ENCODE data around the genes ACTR3 and DDX18.

GRCh38 chr2:113225479-113226551, 52.0 kb downstream of the PSD4 start:
- RRBS: no CpG with 5 or more reads among the region's 10 CpGs

GRCh38 chr2:113245683-113246663, 32.7 kb downstream of the PAX8 start:
- RRBS: no CpG with 5 or more reads among the region's 7 CpGs

DNA sequence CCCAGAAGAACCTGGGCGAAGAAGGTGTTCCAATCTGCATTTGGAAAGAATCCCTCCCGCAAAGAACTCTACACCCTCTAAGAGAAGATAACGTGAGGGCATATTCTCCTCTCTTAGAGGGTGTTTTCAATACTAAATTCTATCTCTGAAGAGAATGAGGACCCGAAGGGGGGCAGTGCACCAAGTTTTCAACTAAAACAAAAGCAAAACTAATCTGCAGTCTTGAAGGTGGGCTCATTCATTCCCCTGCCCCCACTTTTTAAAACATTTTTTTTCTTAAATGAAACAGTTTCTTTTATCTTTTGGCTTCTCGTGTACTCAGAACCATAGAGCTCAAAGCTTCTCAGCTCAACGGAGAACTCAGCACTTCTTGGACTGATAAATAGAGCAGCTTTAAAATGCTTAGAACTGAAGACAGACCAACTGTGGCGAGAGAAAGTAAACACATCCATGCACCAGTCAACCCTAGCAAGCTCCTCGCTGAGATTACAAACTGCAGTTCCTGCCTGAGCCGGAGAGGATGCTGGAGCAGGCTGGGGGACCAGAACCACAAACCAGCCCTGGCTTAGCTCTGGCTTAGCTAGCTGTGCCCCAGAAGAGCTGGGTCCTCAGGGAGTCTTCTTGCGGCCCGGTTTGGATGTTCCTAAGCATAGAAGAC, 5.9 kb downstream of the PAX8 start:
- RRBS: no CpG with 5 or more reads among the region's 11 CpGs

- RRBS: no CpG with 5 or more reads among the region's 9 CpGs
These were observed 59.1 kb upstream of the PAX8 start for GRCh38 chr2:113337706-113338311.

DNA sequence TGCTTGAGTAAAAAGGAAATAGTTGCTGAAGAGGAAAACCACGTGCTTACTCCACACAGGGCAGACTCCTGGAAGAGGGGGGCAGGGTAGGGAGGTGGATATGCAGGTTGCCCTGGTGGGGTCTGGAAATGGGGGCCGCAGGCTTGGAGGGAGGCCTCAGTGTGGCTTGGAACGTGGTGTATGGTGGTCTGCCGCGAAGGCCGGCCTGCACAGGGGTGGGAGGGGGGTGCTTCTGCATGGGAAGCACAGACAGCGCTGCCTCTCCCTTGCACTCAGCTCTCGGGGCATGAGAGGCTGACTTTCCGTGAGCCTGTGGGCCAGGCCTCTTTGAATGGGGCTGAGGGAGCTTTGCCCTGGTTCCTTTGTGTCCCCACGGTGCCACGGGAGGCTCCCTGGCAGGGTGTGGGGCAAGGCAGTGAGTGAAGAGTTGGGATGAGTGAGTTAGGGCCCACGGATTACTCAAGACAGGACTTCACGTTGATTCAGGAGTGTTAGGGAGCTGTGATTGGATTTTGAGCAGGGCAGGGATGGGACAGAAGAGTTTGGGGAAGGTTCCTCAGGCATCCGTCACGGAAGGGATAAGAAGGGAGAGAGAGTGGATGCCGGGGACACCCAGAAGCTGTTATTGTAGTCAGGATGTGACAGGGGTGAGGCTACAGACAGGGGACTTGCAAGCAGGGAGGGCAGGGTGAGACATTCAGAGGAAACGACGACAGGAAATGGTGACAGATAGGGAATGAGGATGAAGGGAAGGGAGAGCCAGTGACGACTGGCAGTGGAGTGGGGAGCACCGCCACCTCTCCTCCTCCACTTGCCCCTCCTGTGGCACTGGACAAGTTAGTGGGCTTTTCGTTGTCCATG, 35.4 kb upstream of the RABL2A start:
- RRBS: no CpG with 5 or more reads among the region's 21 CpGs

DNA sequence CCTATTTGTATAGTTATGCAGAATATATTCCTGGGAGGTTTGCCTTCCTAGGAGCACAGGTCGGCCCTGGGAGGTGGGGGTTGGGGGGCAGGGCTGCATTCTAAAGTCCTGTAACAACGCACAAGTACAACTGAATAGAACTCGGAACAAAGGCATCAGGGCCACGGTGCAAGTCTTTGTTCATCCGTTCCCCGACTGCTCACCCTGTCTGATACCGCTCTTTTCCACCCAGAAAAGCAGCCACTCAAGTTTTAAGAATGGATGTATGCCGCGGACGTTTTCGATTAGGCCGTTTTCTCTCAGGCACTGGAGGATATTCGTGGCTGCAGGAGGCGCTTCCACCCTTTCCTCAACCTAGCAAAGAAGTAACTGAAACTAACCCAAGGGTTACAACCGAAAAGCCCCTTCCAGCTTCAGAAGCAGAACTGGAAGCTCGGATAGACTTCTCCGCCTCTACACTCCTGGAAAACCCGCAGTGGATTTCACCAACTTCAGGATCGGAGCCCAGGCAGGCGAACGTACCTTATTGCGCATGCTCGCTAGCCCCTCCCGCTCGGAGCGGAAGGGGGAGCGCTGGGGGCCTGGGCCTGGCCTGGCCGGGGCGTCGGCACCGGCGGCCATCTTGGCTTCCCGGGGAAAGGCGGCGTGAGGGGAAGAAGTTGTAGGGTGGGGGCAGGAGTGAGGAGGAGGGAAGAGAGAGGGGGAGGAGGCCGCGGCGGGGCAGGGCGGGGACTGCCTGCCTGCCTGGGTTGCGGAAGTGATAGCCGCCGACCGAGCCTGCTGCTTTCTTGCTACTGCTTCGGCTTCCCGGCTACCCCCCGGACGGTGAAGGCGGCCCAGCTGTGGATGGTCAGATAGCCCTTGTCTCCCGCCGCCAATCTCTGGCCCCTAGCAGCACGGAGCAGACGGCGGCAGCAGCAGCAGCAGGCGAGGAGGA, at the start of gene ACTR3:
ACTR3 (plus strand) TSS at position 749 of the 937 bp plus-strand sequence.
- RRBS: no CpG with 5 or more reads among the region's 54 CpGs

DNA sequence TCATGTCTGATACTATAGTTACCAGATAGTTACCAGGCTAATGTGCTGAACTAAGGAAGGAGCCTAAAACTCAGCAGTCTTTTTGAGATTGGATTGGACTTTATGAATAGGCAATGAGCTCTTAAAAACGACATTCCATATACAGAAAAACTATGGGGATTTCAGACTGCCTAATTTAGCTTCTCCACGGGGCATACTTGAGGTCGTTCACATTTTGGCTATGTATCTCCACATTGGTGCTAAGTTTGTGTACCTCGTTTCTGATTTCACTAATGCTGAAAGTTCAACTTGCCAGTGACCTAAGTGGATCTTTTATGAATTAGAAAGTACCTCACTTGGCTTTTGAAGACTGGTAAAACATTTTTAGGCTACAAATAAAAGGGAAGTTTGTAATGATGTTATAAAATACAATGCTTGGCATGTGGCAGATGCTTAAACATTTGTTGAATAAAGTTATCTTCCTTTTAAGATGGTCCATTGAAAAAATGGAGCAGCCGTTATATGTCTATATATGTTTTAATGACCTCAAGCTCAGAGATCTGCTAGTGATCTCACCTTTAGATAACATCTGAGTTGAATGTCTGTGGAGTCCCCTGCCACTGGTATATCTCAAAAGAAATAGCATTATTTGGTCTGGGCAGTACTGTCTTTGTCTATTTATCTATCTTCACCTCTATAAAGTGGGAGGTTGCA, 73.5 kb downstream of the ACTR3 start:
- RRBS: no CpG with 5 or more reads among the region's 5 CpGs

DNA sequence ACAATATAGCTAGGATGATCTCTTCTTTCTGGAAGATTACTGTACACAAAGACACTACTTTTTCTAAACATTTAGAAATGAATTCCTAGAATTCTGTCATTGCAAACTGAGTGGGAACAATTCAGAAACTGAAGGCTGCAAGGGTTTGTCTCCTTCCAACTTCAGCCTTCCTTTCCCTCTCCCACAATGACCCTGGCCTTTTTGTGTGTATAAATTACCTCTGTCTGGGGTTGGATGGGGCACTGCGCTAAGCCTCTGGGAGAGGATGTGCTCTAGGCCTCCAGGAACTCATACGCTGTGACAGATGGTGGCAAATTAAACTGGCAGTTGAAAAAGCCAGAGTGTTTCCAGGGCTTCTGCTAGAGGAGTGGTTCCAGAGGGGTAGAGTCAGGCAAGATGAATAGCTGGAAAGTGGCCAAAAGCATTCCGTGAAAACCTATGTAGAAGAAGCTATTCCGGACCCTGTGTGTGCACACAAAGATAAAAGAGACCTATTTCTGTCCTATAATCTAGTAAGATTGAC, 84.7 kb downstream of the ACTR3 start:
- RRBS: no CpG with 5 or more reads among the region's 4 CpGs

DNA sequence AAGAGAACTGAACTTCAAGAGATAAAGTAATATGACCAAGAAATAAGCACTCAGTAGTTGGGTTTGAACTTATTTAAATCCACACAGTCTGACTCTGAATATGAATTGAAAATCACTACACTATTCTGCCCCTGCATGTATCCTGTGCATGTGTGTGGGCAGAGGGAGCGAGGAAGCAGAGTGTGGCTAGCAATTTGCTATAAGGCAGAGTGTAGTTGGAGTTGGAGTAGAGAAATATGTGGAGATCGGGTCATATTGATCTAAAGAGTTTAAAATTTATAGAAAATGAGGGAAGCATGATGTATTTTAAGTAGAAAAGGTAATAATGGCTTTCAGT, 1679.3 kb upstream of the DDX18 start:
- RRBS: no CpG with 5 or more reads among the region's 2 CpGs

DNA sequence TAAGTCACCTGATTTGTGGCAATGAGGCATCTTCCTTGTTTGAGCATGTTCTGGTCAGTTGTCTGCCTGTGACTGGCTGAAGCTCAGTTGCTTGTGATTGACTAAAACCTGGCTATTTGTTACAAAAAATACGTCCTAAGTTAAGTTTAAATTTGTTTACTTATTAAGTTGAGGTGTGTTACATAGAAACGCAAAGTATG, 746.0 kb upstream of the DDX18 start:
- RRBS: no CpG with 5 or more reads among the region's 2 CpGs

GRCh38 chr2:117814176-117815241, at the start of gene DDX18:
TSS of gene DDX18 (plus strand) at chr2:117814691.
- RRBS: 2% methylated on average over 9 of the region's 57 CpGs

DNA sequence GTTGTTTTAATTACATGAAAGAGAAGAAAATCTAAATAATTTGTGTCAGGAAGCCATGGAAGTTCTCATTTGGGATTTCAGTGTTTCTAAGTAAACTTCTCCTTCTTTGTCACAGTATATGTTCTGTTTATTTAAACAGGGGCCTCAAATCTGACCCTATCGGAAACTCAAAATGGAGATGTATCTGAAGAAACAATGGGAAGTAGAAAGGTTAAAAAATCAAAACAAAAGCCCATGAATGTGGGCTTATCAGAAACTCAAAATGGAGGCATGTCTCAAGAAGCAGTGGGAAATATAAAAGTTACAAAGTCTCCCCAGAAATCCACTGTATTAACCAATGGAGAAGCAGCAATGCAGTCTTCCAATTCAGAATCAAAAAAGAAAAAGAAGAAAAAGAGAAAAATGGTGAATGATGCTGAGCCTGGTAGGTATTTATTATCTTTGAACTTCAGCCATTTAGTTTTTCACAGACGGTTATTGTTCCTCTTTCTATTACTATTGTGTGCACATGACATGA, 2.9 kb downstream of the DDX18 start:
- RRBS: no CpG with 5 or more reads among the region's 2 CpGs

- RRBS: no CpG with 5 or more reads among the region's 4 CpGs
These were observed 45.1 kb downstream of the CCDC93 start for GRCh38 chr2:117968627-117969296.

- RRBS: no CpG with 5 or more reads among the region's 3 CpGs
These were observed 20.2 kb downstream of the INSIG2 start for GRCh38 chr2:118108297-118109120.

DNA sequence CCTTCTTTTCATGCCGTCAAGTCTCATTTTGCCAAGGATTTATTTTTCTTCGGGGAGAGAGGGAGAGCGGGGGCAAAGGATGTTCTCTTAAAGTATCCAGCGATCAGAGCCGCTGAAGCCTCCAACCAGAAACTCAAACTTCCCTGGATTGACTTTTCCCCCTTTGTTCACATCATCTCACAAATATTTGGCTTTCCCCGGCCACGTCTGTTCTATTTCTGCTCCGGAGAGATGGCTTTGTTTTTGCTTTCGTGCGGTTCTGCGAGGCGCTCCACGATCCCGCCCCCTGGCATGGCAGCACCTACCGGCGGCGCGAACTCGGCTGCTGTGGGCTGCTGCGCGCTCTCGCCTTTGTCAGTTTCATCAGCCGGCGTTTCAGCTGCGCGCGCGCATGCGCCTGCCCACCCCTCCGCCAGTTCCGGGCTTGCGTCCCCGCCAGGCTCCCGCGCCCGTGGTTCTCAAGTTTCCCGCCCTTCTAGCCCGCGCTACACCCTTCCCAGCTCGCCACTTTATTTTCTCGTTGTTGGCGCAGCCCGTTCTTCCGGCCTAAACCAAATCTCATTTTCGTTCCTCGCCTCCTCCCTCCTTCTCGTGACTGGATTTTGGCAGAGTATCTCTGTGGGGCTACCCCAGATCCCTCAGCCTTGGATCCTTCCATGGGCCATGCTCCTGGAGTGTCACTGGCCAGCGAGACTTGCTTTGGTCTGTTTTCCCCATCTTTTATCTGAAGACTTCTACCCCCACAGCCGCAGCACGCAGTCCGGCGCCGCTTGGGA, 98.0 kb downstream of the INSIG2 start:
- RRBS: under 1% methylated on average over 22 of the region's 53 CpGs

- RRBS: no CpG with 5 or more reads among the region's 10 CpGs
These were observed 135.1 kb downstream of the INSIG2 start for GRCh38 chr2:118223427-118223697.

DNA sequence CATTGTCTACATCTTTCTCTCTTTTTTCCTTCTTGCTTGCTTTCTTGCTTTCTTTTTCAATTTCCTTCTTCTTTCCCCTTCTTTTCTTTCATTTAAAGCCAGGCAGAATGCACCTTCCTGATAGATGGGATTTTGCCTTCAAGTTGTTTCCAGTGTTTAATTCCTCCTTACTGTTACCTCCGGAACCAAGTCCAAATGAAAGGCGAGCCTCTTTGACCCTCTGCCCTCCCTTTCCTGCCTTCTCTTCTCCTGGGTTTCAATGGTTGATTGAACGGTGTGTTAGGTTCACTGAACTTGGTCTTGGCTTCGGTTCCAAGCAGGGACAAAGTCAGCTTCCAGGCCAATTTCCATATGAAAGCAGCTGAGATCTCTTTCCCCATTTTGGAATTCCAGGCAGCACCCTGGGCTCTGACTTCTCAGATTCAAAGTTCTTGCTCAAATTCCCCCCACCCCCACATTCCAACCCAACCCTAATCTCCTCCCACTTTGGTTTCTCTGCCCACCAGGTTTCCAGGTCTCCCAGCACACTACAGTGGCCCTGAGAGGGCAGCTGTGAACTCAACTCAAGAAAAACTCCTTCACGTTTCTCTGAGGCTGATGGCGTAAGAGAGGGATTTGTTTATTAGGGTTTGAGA, 230.9 kb downstream of the INSIG2 start:
- RRBS: no CpG with 5 or more reads among the region's 6 CpGs

- RRBS: no CpG with 5 or more reads among the region's 2 CpGs
These were observed 205.0 kb downstream of the EN1 start for GRCh38 chr2:118642463-118642775.

- RRBS: 21% methylated on average over 4 of the region's 58 CpGs
These were observed 4.4 kb downstream of the EN1 start for GRCh38 chr2:118842741-118843667.

- RRBS: 29% methylated on average over 13 of the region's 34 CpGs
These were observed 2.5 kb downstream of the EN1 start for GRCh38 chr2:118844940-118845392.

All from GM12892 (cell line).